Non-pigmented ciliary epithelial cell (primary cell): ENCODE measurements around a stretch of chr20.

GRCh38 chr20:47576389-47577206 lies 74.9 kb downstream of the NCOA3 start:
- RRBS = no CpG with 5 or more reads among the region's 6 CpGs

- RRBS = no CpG with 5 or more reads among the region's 2 CpGs
These were observed 138.3 kb downstream of the SULF2 start for GRCh38 chr20:47646991-47647369.

GRCh38 chr20:47655512-47656242 lies 129.6 kb downstream of the SULF2 start:
- RRBS = no CpG with 5 or more reads among the region's 2 CpGs

DNA sequence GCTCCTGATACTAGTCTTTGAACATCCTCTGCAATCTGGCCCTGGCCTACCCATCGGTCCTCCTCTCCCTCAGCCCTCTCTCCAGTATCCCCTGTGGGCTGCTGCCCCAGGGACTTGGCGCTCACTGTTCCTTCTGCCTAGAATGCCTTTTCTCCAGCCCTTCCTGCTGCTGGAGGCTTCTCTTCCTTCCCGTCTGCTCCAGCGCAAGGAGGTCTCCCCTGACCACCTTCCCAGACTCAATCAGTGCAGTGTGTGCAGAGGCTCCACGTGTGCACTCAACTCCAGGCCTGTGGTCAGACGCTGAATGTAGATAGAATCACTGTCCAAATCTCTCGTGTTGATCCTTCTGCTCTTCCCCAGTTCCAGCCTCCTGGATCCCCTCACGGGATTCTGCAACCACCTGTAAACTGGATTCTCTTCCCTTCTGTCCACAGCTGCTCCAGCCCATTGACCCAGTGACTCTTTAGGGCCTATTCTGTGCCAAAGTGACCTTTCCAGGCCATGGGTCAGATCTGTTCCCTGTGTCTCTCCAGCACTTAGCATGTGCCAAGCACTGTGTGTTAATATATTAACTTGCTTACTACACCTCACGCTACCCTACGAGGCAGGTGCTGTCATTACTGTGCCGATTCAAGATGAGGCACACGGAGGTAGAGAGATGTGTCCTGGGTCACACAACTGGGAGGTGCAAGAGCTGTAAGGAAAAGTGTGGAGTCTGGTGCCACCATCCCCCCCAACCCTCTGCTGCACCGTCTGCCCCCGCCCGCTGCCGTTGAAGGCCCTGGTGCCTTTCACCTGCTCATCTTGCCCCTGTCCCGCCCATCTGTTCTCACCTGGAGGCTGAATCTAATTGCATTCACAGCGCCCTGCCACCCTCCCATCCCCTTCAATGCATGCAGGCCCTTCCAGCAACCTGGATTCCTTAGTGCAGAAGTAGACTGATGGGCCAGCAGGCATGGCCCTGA lies 112.2 kb downstream of the SULF2 start:
- RRBS = no CpG with 5 or more reads among the region's 18 CpGs

DNA sequence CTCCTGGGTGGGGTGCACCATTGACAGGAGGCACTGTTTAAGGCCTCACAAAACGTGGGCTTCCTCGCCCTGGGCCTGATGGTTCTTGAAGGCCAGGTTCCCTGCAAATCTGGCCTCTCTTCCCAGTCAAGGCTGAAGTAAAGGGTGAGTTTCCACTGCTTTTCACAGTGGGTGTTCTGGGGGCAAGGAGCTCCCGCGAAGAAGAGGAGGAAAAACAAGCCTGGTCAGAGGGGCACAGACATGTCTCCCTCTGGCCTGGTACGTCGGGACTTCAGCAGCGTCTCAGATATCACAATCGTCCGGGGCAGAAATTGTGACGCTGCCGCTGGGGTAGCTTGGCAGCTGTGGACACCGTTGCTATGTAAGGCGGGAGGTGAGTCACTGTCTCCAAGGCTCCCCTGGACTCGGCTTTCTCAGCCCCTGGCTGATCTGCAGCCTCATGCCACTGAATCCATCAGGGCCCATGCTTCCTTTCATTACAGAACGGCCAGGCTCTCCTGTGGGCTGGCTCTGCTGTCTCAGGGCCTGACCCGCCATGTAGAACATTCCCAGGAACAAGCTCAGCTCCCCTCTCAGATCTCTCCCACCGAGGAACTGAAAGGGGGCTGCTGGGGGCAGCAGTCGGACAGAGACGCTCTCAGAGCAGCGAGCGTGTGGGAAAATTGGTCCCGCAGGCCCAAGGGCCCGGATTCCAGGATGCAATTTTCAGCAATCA lies 98.7 kb downstream of the SULF2 start:
- RRBS = no CpG with 5 or more reads among the region's 23 CpGs

GRCh38 chr20:47736875-47737271 lies 48.4 kb downstream of the SULF2 start:
- RRBS = 98% methylated on average over 6 of the region's 15 CpGs

DNA sequence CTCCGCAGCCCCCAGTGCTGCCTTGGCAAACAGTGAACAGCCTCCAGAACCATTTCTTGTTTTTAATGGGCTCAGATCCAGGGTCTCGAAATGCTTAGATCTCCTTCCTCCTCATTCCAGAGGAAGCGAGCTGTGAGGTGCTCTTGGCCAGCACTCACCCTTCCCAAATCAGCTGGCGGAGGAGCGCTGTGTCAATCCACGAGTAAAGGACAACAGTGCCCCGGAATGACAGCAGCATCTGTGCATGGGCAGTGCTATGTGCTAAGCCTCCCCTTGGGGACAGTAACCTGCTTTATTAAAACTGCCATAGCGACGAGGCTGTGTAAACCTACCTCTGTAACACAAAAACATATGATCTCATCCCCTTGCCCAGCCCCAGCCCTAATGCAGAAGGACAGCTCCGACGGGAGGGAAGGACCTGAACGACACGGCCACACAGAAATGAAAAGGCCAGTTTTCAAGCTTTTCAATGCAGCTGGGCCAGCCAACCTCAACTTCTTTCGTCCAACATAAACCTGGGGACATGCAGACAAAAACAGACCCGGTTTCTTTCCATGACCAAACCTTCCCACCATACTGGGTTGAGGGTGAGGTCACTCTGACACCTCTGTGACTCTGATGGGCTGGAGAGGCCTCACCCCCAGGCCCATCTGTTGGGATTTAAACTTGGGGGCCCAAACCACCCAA lies 43.3 kb downstream of the SULF2 start:
- RRBS = no CpG with 5 or more reads among the region's 15 CpGs

GRCh38 chr20:47842798-47843251 lies 57.5 kb upstream of the SULF2 start:
- RRBS = no CpG with 5 or more reads among the region's 13 CpGs

GRCh38 chr20:48195346-48195715 lies 410.1 kb upstream of the SULF2 start:
- RRBS = no CpG with 5 or more reads among the region's 1 CpG

DNA sequence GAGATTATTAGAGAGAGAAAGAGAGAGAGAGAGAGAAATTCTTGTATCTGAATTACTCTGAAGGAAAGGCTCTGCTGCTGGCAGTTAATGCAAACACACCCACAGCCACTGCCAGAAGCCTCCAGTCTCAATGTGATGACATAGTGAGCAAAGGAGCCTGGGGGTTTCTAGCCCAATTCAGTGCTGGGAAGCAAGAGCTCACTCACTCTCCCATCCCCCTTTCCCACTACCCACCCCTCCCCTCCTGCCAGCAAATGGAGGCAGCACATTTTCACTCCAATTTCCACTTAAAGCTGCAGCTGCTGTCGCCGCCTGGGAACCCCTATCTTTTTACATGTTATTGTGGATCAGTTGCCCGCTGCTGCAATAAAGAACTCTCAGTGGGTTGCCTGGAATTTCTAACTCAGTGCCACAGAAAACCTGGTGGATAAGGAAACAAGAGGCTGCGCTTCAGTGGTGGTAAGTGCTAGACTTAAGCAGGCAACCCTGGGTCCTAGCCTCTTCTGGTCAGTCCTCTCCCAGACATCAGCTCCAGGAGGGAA lies 490.5 kb upstream of the SULF2 start:
- RRBS = no CpG with 5 or more reads among the region's 4 CpGs

GRCh38 chr20:48636195-48636845 lies 191.5 kb downstream of the PREX1 start:
- RRBS = no CpG with 5 or more reads among the region's 28 CpGs

DNA sequence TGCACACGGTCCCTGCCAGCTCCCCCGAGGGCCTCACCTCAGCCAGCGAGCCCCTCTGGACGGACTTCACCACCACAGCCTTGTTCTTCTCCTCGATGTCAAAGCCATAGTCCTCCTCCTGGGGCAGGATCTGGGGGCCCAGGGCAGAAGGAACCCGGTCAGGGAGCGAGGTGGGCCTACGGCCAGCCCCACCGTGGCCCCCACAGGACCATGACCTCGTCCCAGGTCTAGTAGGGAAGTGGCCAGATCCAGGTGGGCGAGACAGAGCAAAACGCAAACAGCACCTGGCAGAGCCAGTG lies 169.8 kb downstream of the PREX1 start:
- RRBS = no CpG with 5 or more reads among the region's 12 CpGs

GRCh38 chr20:48686918-48687587 lies 140.7 kb downstream of the PREX1 start:
- RRBS = 91% methylated on average over 3 of the region's 11 CpGs

GRCh38 chr20:48724990-48726207 lies 102.4 kb downstream of the PREX1 start:
- RRBS = no CpG with 5 or more reads among the region's 14 CpGs

DNA sequence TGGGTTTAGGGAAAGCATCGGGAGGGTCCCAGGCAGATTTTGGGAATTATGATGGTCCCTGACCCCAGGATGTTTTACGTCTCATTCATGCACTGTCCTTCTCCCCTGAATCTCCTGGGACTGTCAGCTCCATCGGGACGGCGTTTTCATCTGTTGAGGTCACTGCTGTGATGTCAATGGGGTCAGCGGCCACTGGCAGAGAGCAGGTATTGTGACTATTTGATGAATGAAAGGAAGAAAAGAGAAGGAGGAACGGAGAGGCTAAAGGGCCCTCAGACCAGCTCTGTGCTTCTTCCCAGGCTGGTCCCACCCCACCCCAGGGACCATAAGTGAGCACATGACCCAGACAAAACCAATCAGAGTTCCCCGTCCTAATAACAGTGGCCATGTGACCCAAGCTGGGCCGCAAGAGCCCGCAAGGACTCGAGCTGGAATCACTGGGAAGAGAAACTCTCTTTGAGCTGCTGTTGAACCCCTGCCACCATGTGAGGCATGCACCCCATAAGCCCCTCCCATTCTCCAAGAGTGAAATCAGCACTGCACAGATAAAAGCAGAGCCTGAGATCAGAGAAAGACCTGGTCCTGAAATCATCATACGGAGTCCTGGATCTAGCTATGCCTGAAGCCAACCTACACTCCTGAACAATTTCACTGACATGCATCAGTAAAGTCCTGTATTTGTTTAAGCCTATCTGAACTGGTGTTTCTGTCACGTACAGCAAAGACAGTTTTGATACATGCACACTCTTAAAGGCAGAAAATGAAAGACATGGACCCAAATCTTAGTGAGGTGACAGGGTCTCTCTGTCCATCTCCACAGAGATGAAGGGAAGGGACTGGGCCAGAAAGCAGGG lies 90.3 kb downstream of the PREX1 start:
- RRBS = no CpG with 5 or more reads among the region's 13 CpGs

DNA sequence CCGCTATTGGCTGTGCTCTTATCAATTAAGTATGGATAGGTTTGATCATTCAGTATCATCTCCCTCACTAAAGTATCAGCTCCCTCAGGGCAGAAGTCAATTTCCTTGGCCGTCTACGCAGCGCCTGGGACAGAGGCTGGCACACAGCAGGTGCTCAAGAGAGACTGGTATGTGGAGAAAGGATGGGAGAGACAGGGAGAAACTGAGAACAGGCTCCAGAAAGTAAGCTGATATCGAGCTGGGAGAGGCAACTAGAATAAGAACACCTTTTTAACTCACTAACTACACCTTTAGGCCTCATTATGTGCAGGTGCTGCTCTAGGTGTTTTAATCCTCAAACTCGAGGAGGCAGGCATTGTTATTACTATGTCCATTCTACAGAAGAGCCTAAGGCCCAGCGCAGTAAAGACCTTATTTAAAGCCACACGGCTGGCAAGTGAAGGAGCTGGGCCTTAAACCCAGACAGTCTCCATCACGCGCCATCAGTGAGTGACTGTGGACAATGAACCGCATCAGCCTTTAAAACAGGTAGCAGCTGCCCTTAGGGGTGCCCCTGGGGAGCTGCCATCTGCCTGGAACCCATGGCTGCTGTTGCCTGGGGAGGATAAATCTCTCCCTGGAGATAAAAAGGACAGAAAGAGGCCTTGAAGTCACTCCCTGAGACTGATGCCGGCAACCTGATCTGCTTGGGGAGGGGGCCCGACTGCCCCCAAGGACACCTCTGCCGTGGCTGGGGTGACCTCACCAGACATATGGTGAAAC lies 73.7 kb downstream of the PREX1 start:
- RRBS = no CpG with 5 or more reads among the region's 14 CpGs

GRCh38 chr20:48764806-48765235 lies 63.0 kb downstream of the PREX1 start:
- RRBS = no CpG with 5 or more reads among the region's 8 CpGs

DNA sequence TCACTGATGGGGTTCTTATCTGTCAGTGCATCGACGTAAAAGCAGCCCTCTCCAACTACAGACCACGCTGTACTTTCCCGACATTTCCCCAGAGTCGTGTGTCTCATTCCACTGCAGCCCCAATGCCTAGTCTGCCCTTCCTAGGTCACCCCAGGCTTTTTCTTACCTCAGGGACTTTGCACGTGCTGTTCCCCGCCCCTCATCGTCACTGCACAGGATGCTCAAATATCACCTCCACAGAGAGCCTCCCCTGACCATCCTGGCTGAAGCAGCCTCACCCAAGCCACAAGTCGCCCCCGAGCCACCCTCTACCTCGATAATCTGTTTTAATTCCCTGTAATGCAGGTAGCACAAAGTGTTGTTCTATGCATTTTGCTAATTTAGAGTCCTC lies 60.2 kb downstream of the PREX1 start:
- RRBS = no CpG with 5 or more reads among the region's 11 CpGs

DNA sequence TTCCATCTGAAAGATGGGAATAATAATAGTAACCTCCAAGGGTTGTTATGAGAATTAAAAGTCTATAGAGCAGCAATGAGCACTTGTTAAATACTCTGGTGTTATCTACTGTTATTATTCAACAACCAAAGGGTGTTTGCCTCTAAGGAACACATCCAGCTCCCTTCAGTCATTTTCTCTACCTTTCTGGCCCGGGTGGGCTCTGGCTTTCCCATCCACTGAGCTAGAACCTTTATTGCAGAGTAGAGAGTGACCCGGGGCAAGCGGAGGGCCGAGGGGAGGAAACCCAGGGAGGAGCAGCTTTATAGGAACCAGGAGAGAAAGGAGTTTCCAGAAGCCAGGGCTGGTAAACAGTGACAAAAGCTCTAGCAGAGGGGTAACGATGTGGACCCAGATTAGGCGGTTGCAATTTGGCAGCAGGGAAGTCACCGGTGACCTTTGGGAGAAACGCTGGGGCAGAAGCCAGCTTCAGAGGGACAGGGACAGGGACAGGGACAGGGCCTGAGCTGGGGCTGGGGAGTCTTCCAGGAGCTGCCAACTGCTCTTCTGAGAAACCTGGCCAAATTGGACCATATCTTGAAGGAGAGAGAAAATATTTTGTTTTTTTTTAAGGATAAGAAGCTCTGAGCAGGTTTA lies 22.3 kb upstream of the PREX1 start:
- RRBS = 87% methylated on average over 1 of the region's 8 CpGs

GRCh38 chr20:48908661-48909207 lies 12.8 kb upstream of the ARFGEF2 start:
- RRBS = no CpG with 5 or more reads among the region's 2 CpGs